Epidermal melanocyte (primary cell): ENCODE measurements around a stretch of chr6.

- RRBS, result no CpG with 5 or more reads among the region's 12 CpGs
Observed at GRCh38 chr6:11392477-11393410, 144.8 kb upstream of the TMEM170B start.

GRCh38 chr6:11398919-11399385 lies 138.6 kb upstream of the TMEM170B start:
- RRBS, result no CpG with 5 or more reads among the region's 4 CpGs

GRCh38 chr6:11416354-11416639 lies 121.3 kb upstream of the TMEM170B start:
- RRBS, result no CpG with 5 or more reads among the region's 1 CpG

DNA sequence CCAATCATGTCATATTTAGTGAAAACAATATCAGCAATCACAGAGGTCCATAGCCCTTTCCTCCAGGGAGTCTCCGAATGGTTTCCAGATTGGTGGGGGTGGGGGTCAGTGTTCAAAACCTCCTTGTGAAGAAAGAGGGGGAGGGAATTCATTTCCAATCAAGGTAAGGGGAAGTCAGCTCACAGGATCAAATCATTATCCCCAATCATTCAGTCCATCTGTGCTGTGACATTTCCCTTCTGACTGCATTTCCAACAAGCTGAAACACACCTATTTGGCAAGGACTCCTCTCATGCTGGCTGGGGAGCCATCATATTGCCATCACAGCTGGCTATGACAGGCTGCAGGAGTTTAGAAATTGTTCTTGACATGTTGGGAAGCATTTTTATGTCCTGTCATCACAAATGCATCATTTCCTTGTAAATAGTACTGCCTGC lies 114.0 kb upstream of the TMEM170B start:
- RRBS, result no CpG with 5 or more reads among the region's 1 CpG

GRCh38 chr6:11496467-11497539 lies 40.7 kb upstream of the TMEM170B start:
- RRBS, result no CpG with 5 or more reads among the region's 17 CpGs

- RRBS, result no CpG with 5 or more reads among the region's 6 CpGs
Observed at GRCh38 chr6:11609056-11609585, 71.6 kb downstream of the TMEM170B start.

GRCh38 chr6:11613845-11614373 lies 76.4 kb downstream of the TMEM170B start:
- RRBS, result no CpG with 5 or more reads among the region's 7 CpGs

GRCh38 chr6:11710163-11710633 lies 68.4 kb downstream of the ADTRP start:
- RRBS, result no CpG with 5 or more reads among the region's 6 CpGs

GRCh38 chr6:11774600-11774819 lies 4.1 kb downstream of the ADTRP start:
- RRBS, result no CpG with 5 or more reads among the region's 2 CpGs

GRCh38 chr6:11805711-11805972 lies 27.0 kb upstream of the ADTRP start:
- RRBS, result no CpG with 5 or more reads among the region's 7 CpGs

DNA sequence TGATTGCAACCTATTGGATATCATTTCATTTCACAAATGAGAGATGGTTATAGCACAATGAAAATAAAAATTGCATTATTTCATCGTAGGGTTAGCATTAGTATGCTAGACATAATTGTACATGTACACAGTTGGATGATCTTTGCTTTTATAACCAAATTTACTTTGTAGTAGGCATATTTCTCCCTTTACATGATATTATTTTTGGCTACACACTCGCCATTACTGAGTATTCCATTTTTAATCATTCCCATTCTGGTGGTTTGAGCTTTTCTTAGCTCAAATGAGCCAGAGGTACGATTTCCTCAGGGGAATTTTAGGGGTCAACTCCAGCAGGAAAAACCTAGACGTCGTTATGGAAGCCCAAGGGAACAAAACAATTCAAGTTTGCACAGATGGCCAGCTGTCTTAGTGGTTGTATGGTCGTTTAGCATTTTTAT lies 2.0 kb upstream of the HIVEP1 start:
- RRBS, result no CpG with 5 or more reads among the region's 6 CpGs

- RRBS, result 8% methylated on average over 8 of the region's 25 CpGs
Observed at GRCh38 chr6:12010571-12011313, 1.4 kb upstream of the HIVEP1 start.

GRCh38 chr6:12013992-12014490 lies 1.9 kb downstream of the HIVEP1 start:
- RRBS, result no CpG with 5 or more reads among the region's 5 CpGs

- RRBS, result no CpG with 5 or more reads among the region's 6 CpGs
Observed at GRCh38 chr6:12124053-12124874, 112.2 kb downstream of the HIVEP1 start.

DNA sequence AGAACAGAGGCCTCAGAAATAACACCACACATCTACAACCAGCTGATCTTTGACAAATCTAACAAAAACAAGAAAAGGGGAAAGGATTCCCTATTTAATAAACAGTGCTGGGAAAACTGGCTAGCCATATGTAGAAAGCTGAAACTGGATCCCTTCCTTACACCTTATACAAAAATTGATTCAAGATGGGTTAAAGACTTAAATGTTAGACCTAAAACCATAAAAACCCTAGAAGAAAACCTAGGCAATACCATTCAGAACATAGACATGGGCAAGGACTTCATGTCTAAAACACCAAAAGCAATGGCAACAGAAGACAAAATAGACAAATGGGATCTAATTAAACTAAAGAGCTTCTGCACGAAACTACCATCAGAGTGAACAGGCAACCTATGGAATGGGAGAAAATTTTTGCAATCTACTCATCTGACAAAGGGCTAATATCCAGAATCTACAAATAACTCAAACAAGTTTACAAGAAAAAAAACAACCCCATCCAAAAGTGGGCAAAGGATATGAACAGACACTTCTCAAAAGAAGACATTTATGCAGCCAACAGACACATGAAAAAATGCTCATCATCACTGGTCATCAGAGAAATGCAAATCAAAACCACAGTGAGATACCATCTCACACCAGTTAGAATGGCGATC lies 132.2 kb downstream of the HIVEP1 start:
- RRBS, result no CpG with 5 or more reads among the region's 2 CpGs

GRCh38 chr6:12146575-12146923 lies 134.4 kb downstream of the HIVEP1 start:
- RRBS, result no CpG with 5 or more reads among the region's 3 CpGs

GRCh38 chr6:12354591-12355058 lies 64.5 kb downstream of the EDN1 start:
- RRBS, result no CpG with 5 or more reads among the region's 4 CpGs

DNA sequence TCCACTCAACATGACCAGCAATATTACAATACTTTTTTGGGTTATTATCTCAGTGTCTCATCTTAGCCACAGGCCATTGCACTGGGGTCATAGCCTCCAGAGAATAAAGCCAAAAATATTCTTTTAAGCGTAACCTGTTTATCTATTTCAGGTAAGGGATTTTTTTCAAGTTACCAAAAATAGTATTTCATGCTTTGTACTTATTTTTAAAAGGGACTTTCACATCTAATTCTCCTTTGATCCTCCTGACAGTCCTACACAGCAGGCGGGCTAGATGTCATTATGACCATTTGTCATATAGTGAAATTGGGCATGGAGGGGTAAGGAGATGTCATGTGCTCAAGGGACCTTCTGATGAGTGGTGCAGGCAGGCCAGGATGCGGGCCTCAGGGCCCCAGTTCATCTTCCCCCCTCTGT lies 69.0 kb downstream of the TBC1D7 start:
- RRBS, result no CpG with 5 or more reads among the region's 3 CpGs

DNA sequence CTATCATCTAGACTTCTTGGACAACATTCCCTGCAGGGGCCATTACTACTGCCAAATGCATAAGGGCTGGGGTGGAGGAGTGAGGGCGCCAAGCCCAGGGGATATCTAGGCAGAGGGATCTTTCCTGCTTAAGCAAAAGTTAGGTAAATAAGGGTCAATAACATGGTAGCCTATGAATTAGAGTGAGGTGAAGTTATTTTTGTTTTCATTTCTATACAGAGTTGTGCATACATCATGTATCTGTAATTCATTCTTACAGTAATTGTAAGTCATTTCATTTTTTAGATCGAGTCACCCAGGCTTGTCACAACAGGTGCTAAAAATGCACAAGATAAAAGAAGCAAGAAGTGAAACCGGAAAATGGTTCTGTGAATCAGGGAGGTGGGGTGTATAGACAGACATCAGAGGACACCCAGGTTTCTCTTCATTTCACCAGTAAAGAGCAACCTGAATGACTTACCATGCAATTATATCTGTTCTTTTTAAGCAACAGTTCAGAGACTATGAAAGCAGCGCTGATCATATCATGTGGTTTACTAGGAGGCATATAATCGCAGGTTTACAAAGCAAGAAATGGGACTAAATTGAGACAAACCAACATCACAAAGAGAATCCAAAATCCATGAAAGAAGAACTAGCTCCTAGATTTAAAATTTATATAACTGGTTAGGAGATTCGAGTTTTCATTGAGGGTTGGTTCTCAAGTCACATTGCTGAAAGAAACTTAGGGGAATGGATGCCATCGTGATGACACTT lies 27.7 kb upstream of the TBC1D7 start:
- RRBS, result no CpG with 5 or more reads among the region's 7 CpGs

DNA sequence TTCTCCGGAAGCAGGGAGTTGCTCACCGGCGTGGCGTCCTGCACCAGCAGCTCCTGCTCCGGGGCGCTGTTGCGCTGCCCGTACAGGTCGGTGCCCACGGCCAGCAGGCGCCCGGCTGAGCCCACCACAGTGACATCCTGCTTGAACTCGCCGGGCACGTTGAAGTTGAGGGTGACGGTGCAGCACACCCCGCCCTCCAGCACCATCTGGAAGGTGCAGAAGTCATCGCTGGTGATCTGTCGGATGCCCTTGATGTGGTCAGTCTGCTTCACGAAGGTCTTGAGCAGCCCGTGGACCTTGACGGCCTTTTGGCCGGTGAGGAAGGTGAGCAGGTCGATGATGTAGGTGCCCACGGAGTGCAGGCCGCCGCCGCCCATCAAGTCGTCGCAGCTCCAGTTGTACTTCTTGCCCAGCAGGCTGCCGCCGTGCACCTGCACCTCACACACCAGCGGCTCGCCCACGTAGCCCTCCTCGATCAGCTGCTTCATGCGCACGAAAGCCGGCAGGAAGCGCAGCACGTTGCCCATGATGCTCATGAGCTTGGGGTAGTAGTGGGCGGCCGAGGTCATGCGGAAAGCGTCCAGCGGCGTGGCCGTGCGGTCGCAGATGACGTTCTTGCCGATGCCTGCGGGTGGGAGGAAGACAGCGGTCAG lies 36.8 kb upstream of the TBC1D7 start:
- RRBS, result 98% methylated on average over 11 of the region's 54 CpGs